Islet of Langerhans (tissue), 1 donor: ENCODE results near the gene PLEKHS1.

GRCh38 chr10:113166449-113167031 is 216.5 kb downstream of the TCF7L2 start:
- RRBS, result no CpG with 5 or more reads among the region's 6 CpGs

GRCh38 chr10:113381860-113382290 is 171.0 kb upstream of the HABP2 start:
- RRBS, result no CpG with 5 or more reads among the region's 7 CpGs

DNA sequence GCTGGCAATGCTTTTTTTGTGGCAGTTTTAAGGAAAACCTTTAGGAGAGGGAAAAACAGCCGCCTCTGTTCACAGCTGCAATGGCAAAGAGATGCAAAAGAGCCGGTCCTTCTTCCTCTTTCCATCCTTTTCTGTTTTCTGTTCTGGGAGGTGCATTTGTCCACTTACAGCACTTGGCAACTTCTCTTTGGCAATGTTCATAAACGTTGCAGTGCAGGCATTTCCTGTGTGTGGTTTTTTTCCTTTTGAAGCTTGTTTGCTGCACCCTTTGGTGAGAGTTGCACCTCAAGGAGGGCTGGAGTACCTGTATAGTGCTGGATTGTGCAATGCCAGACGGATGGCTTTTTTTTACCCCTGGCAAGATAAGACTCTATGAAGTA is 53.9 kb upstream of the HABP2 start:
- RRBS, result no CpG with 5 or more reads among the region's 4 CpGs

GRCh38 chr10:113603068-113603772 is 50.4 kb downstream of the HABP2 start:
- RRBS, result no CpG with 5 or more reads among the region's 13 CpGs

DNA sequence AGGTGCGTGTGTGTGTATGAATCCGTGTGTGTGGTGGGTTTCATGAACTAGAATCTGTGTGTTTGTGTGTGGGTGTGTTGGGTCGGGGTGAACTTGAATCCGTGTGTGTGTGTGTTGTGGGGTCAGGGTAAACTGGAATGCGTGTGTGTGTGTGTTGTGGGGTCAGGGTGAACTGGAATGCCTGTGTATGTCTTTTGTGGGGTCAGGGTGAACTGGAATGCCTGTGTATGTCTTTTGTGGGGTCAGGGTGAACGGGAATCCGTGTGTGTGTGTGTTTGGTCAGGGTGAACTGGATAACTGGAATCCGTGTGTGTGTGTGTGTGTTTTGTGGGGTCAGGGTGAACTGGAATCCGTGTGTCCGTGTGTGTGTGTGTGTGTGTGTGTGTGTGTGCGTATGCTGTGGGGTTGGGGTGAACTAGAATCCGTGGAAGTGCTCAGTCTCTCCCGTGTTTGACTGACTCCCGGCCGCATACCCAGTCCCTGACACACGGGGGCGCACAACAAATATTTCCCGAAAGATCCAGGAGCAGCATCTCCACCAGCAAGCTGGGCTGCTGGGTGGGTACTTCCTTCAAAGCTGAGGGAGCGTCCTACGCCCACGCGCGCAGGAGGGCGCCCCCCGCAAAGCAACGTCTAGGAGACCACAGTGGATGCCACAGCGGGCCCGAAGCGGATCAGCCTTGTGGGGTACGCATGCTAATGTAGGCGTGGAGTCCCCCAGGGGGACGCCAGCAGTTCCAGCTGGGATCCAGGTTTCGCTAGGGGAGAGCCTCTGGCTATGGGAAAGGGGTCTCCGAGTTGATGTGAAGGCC is 843 bp upstream of the CASP7 start:
- RRBS, result no CpG with 5 or more reads among the region's 34 CpGs

- RRBS, result no CpG with 5 or more reads among the region's 5 CpGs
These were observed 2.2 kb downstream of the CASP7 start for GRCh38 chr10:113681848-113682418.

DNA sequence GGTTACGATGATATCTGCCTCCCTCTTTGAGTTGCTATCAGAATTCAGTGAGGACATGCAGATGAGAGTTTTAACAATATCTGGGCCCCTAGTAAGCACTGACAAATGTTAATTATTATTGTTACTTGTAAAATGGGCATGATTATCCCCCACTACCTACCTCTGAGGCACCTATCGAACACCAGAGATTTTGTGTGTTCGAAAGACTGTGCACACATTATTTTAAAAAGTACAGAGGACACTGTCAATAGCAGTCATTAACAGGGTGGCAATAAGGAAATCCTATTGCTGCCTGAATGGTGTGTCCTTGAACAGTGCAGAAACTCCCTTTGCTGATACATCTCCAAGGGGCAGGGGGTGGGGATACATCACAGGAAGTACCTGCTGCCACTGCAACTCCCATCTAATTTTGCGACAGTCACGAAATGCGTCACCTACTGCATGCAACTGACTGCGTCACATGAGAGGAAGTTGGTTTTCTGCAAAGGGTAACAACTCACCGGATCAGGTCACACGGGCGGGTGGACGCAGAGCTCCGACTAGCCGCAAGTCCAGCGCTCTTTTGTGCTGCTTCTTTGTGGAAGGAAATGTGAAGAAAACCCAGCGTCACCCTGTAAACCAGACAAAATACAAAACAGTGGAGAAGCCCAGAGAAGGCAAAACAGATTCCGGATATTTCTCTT is 32.6 kb upstream of the PLEKHS1 start:
- RRBS, result no CpG with 5 or more reads among the region's 16 CpGs

DNA sequence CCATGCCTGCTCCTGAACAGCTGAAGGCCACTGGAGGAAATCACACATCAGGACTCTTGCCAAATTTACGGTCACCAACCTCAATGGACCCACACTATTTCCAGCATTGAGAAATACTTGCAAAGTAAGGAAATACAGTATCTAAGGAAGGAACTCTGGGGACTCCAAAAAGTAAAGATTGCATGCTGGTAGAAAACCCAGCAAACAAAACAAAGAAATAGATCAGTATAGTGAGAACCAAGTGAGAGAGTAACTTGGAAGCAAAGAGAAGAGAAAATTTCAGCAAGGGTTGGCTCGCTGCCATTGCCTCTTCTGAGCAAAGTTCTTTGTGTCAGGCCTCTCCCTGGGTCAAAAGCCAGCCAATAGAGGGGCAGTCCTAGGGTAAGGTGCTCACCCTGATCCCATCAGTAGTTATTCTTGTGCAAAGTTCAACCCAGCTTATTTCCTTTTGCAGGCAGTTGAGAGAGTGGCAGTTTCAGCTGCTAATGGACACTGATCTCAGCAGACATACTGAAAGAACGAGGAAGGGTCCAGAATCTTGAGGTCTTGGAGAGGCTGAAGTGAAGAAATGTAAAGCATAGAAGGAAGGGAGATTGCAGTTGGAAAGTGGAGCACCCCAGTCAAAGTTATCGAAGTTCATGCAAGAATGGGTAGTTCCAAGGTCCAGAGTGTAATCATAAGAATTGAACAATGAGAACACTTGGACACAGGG is 4.9 kb upstream of the PLEKHS1 start:
- RRBS, result no CpG with 5 or more reads among the region's 4 CpGs

DNA sequence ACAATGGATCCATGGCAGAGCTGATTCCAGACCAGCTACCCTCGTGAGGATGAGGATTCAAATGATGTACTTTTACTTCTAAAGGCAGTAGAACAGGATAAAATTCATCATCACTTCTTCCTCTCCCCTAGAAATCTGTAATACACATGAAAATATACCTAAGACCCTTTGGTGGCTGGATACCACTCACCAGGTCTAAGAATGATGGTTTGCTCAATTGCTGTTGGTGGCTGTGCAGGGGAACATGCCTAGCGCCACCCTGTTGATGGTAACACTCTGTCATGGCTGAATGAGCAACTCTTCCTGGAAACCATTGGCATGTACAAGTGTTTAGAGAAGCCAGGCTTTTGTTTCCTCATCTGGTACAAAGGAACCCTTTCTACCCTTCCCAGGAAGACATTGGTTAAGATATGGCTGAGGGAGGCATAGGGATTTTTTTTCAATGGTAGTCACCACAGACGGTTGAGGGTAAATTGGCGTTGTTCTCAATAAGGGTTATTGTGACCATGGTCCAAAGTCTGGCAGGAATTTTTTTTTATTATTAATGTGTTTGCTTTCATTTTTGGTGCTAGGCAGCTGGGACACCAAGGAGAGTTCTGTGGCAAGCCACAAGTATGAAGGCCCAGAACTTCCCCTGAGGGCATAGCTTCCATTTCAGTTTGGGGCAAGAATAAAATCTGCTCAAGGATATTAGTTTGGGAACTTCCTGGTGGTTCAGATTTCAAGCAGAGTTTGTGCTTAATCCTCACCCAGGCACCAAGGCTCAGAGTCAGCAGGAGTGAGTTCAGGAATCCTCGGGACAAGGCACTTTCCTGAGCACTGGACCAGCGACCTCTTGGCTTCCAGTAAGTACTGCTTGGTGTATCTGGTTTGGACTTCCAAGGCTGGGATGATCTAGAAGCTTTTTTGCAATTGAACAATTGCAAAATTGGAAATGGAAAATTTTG is at the start of gene PLEKHS1:
Gene PLEKHS1 (plus strand): TSS at position 766 of the 947 bp plus-strand sequence.
- RRBS, result no CpG with 5 or more reads among the region's 6 CpGs

DNA sequence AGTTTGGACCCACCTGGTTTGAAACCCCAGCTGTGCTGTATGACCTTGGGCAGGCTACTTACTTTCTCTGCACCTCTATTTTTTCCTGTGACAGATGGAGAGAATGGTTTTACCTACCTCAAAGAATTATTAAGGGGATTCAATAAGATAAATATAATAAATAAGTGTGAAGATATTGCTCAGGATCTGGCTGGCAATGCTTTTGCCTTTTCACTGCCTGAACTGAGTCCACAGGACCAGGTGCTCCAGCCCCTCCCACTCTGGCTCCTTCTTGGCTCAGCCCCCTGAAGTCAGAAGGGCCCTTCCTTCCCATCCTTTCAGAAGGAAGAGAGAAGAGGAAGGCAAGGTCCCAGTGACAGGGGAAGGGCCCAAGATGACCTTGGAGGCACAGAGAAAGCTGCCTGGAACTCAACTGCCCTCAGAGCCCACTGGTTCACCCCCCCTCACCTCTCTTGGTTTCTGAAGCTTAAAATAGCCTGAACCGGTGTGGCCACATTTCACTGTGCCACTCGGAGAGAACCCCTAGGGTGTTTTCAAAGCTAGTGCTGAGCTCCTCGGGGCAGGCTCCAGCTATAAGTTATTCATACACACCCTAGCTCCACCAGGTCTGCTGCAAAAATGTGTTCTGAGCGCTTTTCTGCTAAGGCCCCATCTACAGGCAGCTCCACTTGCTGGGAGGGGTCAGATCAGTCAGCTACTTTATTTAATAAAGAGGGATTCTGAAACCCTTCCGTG is 61.0 kb upstream of the ADRB1 start:
- RRBS, result no CpG with 5 or more reads among the region's 5 CpGs

DNA sequence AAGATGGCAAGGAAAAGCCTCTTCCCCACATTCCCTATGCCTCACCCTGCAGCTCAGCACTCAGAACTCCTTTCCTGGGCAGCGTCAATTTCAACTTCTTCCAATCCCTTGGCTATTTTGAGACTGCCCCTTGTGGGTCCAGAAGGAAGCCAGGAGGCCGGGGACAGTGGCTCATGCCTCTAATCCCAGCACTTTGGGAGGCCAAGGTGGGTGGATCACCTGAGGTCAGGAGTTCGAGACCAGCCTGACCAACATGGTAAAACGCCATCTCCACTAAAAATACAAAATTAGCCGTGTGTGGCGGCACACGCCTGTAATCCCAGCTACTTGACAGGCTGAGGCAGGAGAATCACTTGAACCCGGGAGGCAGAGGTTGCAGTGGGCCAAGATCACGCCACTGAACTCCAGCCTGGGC is 2.3 kb upstream of the ADRB1 start:
- RRBS, result no CpG with 5 or more reads among the region's 9 CpGs

GRCh38 chr10:114239907-114240348 is 874 bp downstream of the VWA2 start:
- RRBS, result no CpG with 5 or more reads among the region's 16 CpGs

- RRBS, result no CpG with 5 or more reads among the region's 7 CpGs
These were observed 27.5 kb downstream of the VWA2 start for GRCh38 chr10:114266375-114267102.

GRCh38 chr10:114499526-114500282 is 95.4 kb upstream of the AFAP1L2 start:
- RRBS, result no CpG with 5 or more reads among the region's 10 CpGs

- RRBS, result no CpG with 5 or more reads among the region's 4 CpGs
These were observed 102.6 kb upstream of the AFAP1L2 start for GRCh38 chr10:114506781-114507469.

GRCh38 chr10:114513170-114513763 is 109.0 kb upstream of the AFAP1L2 start:
- RRBS, result no CpG with 5 or more reads among the region's 6 CpGs

- RRBS, result no CpG with 5 or more reads among the region's 5 CpGs
These were observed 111.2 kb upstream of the AFAP1L2 start for GRCh38 chr10:114515339-114515988.

GRCh38 chr10:114540973-114541381 is 117.1 kb downstream of the ABLIM1 start:
- RRBS, result no CpG with 5 or more reads among the region's 5 CpGs

DNA sequence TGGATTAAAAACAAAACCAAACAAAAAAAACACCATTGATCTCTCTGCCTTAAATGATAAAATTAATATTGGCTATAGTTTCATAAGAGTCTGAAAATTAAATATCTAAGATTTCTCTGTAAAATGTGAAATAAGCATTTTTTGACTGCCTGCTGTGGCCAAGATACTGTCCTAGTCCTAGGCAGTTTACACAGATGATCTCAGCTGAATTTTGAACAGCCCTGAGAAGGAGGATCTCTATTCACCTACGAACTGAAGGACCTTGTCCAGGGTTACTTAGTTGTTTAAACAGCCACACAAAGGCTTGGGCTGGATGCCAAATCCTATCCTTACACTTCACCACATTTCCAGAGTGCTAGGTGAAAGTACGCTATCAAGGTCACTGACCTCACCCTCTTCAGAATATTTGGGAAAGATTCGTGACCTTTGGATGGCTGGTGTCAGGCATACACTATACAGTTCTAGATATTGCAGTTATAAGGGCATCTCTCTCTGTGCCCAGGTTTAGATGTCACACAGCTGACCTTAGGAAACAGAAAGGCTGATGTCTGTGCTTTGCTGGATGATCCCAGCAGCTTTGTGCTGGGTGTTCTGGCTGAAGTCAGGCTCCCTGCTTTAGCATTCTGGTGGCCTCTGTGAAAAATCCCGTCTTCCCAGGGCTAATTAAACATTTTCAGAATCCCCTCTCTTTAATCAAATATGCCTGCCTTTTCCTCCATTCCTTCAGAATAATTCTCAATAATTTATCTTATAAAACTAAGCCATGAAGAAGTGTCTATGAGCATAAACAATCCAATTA is 61.2 kb upstream of the ABLIM1 start:
- RRBS, result no CpG with 5 or more reads among the region's 4 CpGs